SK-N-MC (cell line): ENCODE results near the gene FHIP2A.

DNA sequence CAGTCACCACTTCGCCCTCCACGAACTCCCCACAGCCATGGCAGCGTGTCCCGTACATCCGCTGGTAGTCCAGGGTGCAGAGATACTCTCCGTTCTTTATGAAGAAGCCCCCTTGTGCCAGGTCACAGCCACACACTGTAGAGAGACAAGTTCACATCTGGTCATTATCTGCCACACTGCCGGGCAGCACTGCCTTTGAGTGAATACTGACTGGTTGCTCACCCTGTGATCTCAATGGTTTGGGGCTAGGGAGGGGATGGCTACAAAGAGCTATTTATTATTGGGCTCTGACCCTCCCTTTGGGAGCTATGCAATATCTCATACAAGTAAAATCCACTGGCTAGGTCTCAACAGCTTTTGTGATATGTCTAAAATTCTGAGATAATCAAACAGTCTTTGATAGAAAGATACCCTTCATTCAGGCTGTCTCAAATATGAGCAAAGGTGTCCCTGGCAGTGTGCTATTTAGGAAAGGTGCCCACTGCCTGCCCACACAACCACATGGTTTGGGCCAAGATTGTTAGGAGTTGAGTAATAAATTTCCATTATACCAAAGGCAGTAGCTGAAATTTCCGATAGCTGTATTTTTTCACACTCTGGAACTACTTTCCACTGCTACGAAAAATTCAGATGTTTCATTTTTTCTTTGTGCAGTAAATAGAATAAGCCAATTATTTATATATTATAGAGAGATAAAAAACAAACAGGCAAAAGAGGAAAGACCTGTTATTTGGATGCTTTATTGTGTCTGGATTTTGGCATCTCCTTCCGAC, 82.4 kb downstream of the ABLIM1 start:
- RRBS, result no CpG with 5 or more reads among the region's 10 CpGs

DNA sequence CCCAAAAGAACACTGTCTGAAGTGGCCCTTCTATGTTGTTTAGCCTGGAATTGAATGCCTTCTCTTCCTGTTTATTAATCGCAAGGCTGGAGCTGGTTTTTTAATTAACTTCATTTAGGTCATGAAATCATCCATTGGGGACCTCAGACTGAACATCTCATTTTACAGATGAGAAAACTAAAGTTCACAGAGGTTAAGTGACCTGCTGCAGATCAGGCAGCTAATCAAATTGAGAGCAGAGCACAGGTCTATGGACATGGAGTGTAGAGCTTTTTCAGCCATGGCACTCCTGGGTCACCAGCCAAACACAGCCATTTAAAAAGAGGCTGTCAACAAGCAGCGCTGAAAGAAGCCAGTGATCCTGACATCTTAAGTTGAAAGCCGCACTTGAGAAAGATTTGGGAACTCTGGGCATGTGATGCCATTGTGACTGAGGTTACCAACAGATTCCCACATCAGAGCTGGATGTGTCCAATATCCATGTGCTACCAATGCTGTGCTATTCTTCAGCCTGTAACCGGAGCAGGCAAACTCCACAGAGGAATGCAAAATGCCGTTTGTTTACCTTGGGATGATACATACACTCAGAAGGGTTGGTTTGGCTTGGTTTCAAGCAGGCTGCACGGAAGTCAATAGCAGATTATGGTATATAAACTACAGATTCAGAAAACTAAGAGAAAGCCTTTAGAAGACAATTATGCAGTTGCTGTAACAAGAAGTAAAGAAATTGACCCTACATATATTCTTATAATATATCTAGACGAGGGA, 56.2 kb upstream of the ABLIM1 start:
- RRBS, result no CpG with 5 or more reads among the region's 7 CpGs

DNA sequence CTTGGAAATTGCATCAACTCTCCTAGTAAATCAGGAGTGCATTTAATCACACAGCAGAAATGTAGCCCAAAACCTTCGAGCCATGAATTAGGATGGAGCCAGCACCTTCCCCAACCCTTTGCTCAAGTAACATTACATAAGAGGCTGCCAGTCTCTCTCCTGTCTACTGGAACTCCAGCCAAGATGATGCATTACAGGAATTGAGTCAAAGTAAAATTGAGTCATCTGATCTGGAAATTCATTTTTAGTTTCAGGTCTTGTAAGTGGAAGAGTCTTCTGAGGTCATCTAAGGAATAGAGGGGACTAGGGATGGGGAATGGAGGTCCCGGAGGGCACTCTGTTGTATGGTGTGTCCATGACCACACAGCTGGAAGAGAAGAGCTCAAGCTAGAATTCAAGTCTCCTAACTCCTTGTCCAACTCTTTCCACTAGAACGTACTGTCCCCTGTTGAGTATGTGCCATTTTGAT, 69.6 kb upstream of the FHIP2A start:
- RRBS, result no CpG with 5 or more reads among the region's 3 CpGs

GRCh38 chr10:114766301-114766834, 55.2 kb upstream of the FHIP2A start:
- RRBS, result no CpG with 5 or more reads among the region's 4 CpGs

DNA sequence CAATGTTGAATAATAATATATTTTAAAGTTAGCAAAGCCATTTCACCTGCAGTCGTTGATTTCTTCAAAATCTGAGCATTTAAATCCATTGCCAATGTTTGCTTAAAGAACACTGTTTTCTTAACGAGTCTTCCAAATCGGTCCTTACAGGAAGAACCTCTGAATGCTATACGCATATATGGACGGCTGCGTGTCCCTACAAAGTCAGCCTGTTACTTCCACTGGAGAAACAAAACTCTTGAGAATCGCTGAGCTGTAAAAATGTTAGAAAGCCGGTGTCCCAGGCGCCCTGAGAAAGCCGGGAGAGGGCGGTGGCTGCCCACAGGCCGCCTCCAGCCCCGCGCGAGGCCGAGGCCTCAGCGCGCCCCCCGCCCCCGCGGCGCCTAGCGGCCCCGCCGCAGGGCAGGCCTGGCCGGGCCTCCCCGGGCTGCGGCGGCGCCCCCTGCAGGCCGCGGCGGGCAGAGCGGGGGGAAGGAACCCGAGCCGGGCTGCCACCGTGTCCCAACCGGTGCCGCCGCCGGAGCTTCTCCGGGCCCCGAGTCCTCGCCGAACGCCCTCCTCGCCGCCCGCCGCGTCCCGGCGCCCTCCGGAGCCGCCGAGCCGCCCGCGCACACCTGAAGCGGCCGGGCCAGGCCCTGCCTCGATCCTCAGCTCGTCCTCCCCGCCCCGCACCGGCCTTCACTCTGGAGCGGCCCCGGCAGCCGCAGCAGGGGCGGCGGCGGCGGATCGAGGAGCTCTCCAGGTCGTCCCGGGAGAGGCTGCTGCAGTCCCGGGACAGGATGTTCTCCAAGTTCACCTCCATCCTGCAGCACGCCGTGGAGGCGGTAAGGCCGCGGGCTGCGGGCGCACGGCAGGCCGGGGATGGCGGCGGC, at the start of gene FHIP2A:
TSS of gene FHIP2A (plus strand) at position 481 of the 872 bp plus-strand sequence.
- RRBS, result under 1% methylated on average over 51 of the region's 88 CpGs

DNA sequence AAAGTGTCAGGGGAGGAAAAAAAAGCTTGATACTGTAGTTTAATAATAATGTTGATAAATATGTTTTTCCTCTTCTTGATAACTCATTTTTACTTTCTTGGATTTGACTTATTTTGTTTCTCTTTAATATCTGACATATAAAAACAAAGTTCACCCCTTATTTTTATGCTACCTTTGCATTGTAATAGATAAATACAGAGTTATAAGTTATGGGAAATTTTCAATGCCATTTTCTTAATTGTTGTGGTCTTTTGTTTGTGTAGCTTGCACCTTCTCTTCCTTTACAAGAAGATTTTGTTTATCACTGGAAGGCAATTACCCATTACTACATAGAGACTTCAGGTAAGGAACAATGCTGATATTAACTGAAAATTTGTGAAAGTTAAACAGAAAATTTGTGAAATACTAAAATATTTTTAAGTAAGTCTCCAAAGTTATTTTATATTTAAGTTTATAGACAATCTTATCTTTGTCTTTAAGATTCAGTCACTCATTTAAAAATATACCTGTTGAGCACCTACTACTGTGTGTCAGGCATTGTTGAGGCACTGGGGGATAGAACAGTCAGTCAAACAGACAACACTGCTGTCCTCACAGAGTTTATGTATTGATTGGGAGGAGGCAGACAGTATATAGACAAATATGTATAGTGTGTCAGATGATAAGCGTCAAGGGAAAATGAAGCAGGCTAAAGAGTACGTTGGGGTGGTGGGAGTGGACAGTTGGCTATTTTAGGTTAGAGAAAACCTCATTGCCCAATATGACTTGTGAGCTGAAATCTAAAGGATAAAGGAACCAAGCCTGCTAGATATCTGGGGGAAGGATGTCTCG, 9.2 kb downstream of the FHIP2A start:
- RRBS, result no CpG with 5 or more reads among the region's 3 CpGs

GRCh38 chr10:114861988-114862929, 40.7 kb downstream of the FHIP2A start:
- RRBS, result no CpG with 5 or more reads among the region's 10 CpGs

DNA sequence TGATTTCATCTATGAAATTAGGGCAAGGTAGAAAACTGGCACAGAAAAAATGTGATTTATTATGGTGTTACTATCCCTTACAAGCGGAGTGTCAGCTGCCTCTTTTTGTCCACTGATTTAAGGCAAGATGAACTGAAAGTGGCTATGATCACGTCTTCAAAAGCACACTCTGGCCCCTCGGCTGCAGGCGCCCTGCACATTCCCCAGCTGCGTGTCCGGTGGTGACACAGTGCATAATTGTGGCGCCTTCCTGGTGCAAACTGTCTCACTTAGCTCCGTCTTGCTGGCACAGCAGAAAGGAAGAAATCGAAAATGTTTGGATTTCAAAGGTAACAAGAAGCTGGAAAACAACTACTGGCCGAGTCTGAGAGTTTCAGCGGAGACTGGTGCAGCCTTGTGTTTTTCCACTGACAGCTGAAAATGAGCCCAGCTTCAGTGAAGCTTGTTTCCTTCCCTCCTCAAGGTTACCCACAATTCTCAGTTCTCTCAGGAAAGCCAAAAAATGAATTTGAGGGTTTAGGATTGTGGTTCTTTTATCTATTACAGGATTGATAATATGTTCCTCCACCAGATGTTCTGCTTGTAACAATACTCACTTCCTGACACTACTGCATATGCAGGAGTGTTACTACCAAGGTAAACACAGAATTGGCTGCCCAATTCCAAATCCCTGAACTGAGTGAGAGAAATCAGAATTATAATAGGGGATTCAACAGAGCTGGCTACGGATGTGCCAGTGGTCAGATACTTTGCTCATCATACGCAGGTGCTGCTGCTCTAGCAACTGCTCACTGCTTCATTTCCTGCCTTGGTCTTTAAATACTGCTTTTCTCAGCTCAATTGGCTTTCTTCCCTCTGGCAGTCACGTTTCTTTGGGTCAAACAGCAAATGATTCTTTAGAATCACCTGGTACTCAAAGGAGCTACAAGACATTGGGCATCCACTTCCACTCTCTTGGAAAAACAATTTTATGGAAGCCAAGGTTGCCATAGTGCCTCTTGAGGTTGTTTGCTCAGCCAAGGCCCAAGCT, 63.7 kb downstream of the TRUB1 start:
- RRBS, result no CpG with 5 or more reads among the region's 14 CpGs

- RRBS, result no CpG with 5 or more reads among the region's 9 CpGs
These were observed 1.5 kb upstream of the ATRNL1 start for GRCh38 chr10:115091508-115092128.

GRCh38 chr10:116001174-116001778, 271.7 kb downstream of the GFRA1 start:
- RRBS, result no CpG with 5 or more reads among the region's 13 CpGs

DNA sequence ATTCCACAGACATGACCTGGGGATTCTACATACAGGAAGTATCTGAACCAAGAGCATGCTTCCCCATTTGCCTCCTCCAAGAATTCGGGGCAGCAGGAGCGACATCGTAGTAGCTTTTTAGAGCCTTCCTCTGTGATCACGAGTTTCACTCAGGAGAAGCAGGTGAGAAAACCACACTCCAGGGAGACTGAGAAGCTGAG, 18.4 kb upstream of the C10orf82 start:
- RRBS, result no CpG with 5 or more reads among the region's 4 CpGs

GRCh38 chr10:116767228-116767517, 24.8 kb upstream of the HSPA12A start:
- RRBS, result no CpG with 5 or more reads among the region's 4 CpGs

DNA sequence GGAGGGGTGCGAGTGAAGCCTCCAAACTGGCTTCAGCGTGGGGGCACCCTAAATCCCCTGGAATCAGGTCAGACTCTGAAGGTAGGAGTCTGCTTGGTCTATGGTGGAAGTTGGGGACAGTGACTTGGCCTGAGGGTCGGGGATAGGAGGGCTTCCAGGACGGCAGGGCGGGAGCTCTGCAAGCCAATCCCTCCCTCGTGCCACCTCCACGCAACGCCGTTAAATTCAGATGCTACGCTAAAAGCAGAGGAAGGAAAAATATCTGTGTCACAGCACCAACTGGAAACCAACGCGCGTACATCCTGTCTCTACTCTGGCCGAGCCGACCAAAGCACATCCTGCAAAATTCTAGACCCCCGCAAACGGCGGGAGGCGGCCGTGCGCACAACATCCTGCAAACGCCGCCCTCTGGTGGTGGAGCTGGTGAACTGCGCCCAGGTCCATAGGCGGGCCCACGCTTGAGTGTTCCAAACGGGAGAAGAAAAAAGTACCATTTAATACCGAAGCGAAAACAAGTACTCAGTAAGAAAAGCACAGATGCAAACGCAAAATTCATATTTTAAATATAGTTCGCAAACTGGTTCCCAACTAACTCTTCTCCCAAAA, 45.6 kb upstream of the HSPA12A start:
- RRBS, result no CpG with 5 or more reads among the region's 31 CpGs

- RRBS, result no CpG with 5 or more reads among the region's 8 CpGs
These were observed 746 bp downstream of the ENO4 start for GRCh38 chr10:116850067-116850422.

- RRBS, result no CpG with 5 or more reads among the region's 4 CpGs
These were observed 39.8 kb downstream of the ENO4 start for GRCh38 chr10:116889062-116889602.

GRCh38 chr10:117241227-117241542, 271 bp downstream of the SLC18A2 start:
- RRBS, result 3% methylated on average over 6 of the region's 35 CpGs

- RRBS, result 8% methylated on average over 19 of the region's 52 CpGs
These were observed 724 bp downstream of the SLC18A2 start for GRCh38 chr10:117241543-117242132.

DNA sequence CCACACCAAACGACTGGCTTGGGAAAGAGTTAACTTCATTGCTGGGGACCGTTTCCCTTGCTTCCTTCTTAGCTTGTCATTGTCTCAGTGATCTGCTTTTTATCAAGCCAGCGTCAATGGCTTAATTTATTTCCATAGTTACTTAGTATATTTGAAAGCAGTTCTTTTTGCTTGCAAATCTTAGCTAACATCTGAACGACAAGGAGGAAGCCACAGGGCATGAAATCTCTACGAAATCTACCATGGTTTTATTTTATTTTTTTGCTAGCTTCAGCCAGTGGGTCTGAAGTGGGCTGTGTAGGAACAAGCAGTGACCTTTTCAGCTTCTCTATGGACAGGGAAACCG, 7.9 kb downstream of the SLC18A2 start:
- RRBS, result no CpG with 5 or more reads among the region's 6 CpGs

- RRBS, result no CpG with 5 or more reads among the region's 4 CpGs
These were observed 46.6 kb downstream of the SLC18A2 start for GRCh38 chr10:117287151-117288250.